Colonic mucosa (tissue), 1 donor: Measurements from ENCODE around the gene SMAD1.

DNA sequence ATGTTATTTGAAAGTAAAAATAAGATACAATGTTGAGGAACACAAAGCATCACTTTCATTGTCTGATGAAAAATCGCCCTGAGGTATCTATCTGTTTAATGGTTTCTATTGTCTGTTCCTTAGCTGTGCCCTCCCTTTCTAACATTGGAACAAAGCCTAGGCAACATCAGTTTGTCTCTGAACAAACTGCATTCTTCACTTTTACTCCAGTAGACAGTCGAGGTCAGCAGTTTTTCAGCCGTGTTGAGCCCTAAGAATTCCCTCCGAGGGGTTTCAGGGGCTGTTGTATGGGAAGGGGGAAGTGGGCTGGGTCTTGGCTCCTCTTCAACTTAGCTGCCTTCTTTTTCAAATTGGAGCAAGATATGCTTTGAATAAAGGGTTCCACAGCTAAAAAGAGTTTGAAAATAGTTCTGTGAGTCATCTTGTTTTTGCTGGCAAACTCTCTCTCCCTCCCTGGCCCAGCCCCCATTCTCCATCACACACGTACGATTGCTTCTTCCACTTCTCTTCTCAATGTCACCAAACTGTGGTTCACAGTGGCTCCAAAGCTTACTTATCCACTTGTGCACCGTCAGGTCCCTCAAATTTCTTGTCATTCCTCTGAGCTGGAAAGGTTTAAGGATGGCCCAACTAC lies 9.1 kb upstream of the MAML3 start:
- PRO-cap, result no peak

GRCh38 chr4:140188961-140189366 lies 35.0 kb upstream of the MAML3 start:
- PRO-cap, result no peak

DNA sequence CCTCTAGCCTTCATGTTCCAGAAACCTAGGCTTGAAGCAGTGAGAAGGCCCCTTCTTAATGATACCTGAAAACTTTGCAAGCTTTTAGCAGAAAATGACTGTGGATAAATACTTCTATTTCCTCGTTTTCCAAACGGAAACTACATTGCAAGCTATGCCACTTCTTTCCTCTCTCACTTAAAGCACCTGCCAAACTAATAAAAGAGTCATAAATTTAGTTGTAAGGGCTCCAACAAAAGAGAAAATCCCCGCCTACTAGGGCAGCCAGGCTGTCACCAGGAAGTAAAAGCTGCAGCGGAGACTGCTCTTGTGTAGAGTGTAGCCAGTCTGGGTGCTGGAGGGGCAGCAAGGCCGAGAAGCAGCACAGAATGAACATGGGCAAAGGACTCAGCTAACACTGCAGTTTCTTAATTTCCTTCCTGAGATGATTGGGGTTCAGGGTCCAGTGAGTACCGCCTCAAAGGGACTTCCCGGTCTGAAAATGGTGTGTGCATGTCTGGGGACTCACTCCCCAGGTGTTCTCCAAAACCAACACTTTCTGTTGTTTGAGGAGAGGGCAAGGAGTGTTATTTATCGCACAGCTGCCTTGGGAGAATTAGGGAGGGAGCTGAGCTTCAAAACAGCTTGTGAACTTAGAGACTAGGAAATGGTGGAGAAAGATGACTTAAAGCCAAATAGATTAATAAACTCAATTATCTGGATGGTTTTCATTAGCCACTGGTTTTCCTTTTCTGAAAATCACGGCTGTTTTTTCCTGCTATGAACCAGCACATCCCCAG lies 89.4 kb upstream of the MAML3 start:
- PRO-cap, result bidirectional peak, plus-strand start at position 314 of the sequence, minus-strand start at position 179 of the sequence

DNA sequence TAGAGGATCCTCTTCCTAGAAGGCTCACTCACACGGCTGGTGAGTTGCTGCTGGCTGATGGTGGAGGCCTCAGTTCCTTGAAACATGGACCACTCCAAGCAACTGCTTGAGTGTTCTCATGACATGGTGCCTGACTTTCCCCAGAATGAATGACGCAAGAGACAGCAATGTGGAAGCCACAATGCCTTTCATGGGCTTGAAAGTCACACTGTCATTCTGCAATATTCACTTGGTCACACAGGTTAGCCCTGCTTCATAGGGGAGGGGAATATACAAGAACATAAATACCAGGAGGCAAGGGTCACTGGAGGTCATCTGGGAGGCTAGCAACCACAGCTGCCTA lies 97.0 kb upstream of the MAML3 start:
- PRO-cap, result no peak

GRCh38 chr4:140253503-140253880 lies 99.5 kb upstream of the MAML3 start:
- PRO-cap, result no peak

DNA sequence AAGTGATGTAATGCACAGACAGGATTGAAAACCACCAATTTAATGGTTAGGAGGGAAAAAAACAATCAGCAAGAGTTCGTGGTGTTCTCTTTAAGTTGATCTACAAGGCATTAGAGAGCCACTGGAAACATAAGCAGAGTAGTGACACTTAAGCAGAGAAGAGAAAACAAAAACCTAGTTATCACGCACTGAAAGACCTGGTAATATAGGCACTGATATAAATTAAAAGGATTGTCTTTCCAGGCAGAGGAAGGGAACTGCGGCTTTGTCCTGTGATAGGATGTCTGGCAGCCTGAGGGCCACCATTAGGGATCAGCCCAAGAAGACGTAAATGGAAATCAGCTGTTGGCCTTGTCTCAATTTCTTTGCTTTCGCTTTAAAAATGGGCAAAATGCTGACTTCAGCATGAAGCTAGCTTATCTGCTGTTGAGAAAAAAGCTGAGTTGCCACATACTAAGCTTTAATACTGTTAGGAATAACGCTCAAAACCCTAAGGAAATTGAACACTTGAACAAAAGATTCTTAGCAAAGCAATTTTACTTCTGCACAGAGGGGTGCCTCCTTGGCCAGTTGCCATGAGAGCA lies 84.9 kb upstream of the UCP1 start:
- PRO-cap, result no peak

DNA sequence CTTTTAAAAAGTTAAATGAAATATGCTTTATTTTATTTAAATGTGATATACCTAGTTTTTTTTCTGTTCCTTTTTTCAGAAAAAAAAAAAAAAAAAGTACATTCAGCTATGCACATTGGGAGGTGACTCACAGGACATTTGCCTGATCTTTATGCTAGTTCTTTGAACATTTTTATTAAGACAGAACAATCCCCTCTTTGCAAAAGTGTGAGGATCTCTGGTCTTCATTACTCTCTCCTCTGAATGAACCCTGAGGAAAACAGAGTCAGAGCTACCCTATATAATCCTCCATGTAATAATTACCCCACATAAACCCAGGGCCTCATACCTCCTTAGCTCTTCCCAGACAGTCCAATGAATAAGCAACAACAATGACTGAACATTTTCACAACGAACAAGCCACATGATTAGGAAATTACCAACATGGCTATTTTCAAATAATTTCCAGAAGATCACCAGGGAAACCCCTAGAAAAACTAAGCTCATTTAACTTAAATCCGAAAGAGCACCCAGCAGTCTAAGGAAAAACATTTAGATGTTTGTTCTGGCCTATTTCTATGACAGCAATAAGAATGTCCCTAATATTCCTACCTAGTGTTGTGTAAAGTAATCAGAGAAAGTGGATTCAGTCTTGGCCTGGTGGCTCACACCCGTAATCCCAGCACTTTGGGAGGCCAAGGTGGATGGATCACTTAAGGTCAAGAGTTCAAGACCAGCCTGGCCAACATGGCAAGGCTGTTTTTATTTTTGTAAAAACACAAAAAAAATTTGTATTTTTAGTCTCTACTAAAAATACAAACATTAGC lies 37.8 kb downstream of the TBC1D9 start:
- PRO-cap, result no peak

- PRO-cap, result bidirectional peak, plus-strand start at chr4:140756243, minus-strand start at chr4:140756157
These were observed 162 bp downstream of the TBC1D9 start for GRCh38 chr4:140756186-140756259.

DNA sequence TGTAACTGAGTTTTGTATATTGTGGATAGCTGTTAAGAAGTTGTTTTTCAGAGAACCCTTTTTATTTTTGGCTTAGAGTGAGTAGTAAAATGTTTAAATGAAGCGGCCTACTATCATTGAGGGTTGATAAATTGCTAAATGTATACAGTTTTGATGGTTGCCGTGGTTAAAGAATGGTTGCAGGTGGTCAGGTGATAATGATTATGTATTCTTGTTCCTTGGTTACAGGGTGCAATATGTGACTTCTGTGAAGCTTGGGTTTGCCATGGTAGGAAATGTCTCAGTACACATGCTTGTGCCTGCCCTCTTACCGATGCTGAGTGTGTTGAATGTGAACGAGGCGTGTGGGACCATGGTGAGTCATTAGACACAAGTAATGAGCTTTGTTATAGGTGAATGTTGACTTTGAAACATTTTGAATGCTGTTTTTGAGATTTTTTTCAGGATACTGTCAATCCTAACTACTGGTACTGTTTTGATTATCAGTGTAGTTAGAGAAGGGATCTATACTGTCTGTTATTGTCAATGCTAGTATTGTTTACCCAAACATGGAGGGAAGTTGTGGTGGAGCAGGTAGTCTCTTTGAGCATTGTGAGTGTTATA lies 8.7 kb downstream of the ZNF330 start:
- PRO-cap, result no peak

DNA sequence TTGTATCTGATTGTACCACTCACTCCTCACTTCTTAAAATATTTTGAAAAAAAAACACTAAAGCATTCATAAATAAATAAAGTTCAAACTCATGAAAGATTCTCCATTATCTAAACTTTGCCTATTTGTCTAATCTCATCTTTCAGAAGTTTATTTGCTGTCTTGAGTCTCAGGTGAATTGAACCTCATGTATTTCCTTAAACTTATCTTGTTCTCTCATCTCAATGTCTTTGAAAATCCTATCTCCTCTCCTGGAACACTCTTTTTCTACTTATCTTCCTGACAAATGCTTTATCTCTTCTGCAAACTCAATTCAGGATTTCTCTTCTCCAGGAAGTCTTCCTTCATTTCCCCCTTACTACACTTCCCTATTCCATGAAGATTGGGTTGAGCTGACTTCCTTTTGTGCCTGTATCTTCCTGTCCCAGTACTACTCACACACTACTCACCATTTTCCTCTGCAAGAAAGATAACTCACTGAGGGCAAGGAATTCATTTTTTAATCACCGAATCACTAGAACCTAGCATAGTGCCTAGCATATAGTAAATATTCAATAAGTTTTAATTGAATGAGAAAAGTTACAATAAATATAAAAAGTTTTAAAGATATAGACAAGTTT lies 489.0 kb downstream of the IL15 start:
- PRO-cap, result no peak

DNA sequence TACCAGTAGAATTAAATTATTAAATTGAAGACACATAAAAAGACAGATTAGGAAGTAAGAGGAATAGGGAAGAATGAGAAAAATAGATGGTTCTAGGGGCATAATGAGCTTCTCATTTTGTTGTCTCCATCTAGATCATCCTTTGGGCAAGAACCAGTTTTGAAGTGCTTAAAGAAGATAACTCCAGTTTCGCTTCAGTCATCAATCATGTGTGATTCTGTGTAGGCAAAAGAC lies 429.6 kb downstream of the INPP4B start:
- PRO-cap, result no peak

GRCh38 chr4:143297030-143297353 lies 39.7 kb upstream of the GAB1 start:
- PRO-cap, result no peak

DNA sequence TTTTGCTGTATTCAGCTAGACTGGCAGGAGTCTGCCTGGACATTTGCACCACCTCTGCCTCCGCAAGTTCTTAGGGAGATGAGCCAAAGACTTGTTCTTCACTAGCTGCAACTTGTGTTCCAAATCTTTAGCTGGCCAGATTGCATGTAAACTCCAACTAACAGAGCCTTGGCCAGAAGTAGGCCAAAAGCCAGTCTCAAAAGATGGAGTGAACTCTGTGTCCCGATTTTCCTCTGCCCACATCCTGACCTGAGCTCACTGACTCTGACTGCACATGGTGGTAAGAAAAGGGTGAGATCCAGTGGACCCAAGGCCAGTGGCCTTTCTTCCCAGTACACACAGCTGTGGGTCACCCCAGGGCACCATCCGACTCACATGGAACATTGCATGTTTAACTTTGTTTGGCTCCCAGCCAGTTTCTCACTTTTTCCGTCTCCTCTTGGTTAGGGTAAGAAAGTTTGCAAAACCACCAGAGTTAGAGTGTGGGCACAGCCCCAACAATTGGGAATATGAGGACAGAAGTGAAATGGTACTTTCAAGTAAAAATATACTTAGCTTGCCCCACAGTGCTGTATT lies 69.8 kb downstream of the GAB1 start:
- PRO-cap, result no peak

DNA sequence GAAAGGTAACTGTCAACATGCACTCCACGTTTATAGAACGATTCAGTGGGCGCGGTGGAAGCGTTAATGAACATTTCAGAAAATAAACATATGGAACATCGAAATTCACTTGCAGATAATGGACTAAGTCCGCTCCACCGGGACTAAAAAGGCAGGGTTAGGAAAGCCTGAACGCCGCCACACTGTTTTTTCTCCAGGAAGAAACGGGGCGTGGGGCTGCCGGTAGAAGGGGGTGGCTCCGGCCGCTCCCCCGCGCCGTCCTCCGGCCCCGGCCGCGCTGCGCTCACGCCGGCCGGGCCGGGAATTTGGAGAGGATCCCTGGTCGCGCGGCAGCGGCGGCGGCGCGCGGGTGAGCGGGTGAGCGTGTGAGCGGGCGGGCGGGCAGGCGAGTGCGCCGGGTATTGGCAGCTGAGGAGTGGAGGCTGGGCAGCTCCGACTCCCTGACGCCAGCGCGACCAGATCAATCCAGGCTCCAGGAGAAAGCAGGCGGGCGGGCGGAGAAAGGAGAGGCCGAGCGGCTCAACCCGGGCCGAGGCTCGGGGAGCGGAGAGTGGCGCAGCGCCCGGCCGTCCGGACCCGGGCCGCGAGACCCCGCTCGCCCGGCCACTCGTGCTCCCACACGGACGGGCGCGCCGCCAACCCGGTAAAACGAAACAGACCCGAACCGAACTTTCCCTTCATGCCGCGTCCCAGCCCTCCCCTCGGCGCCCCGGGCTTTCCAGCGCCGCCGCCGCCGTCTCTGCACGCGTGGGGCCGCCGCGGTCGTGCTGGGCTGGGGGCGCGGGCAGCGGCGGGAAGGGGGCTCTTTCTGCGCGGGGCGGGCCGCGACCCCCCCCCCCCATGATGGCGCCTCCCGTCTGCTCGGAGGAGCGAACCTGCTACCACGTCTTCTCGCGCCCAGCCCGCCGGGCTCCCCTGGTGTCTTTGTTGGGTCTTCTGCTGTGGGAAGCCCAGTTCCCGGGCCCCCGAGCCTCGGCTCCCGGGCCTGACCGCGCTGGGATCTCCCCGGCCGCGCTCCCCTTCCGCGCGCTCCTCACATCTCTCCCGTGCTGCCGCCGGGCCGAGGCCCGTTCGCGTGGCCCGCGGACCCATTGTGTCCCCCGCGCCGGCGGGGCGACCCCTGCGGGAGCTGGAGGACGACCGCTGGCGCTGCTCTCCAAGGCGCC lies at the start of gene SMAD1:
Gene SMAD1 (plus strand): TSS at position 458 of the 1,166 bp plus-strand sequence.
- PRO-cap, result bidirectional peak, plus-strand start at position 201 of the sequence, minus-strand start at position 195 of the sequence; bidirectional peak, plus-strand start at position 485 of the sequence, minus-strand start at position 279 of the sequence; bidirectional peak, plus-strand start at position 1,123 of the sequence, minus-strand start at position 1,093 of the sequence

DNA sequence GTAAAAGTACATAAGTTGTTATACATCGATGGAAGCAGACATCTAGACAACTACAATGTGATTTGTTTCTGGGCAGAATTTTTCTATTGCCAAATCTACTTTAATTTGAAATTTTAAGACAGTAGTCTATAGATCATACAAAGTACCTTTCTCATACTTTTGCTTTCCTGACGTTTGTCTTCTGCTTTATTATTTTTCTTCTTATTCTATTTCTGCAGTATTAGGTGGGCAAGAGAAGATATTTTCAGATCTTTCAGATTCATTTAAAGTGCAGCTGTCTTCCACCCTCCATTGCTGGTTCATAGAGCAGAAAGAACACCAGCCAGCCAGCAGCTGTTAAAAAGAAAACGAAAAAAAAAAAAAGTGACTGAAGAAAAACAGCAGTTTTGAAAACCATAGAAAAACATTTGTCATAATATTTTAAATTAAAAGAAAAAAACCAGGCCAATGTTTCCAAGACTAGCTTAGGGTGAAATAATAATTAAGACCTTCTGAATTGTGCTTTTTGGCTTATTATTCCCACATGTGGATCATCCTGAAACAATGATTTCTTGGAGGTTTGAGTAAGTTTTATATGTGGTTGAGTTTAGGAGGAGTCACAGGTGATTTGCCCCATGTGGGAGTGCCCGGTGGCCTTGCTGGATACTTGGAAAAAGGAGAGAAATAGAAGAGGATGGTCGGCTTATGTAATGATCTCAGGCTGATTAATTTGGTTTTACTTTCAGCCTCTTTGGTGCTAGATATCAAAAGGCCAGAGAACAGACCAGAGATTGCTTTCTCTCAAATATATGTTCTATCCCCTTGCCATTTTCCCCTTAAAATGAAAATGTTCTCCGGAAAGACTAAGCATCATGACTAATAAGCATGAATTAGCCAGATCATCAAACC lies 43.0 kb downstream of the SMAD1 start:
- PRO-cap, result no peak

- PRO-cap, result no peak
These were observed 64.9 kb downstream of the SMAD1 start for GRCh38 chr4:145546475-145546957.

DNA sequence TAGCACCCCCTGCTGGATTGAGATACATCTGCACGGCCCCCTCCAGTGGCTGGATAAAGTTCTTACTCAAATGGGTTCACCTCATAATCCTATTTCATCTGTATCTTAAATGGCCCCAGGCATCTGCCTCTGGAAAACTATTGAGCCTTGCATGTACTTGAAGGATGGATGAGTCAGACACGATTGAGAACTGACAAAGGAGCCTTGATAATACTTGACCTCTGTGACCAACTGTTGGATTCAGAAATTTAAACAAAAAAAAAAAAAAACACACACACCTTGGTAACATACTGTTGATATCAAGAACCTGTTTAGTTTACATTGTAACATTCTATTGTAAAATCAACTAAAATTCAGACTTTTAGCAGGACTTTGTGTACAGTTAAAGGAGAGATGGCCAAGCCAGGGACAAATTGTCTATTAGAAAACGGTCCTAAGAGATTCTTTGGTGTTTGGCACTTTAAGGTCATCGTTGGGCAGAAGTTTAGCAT lies 61.3 kb upstream of the MMAA start:
- PRO-cap, result no peak

DNA sequence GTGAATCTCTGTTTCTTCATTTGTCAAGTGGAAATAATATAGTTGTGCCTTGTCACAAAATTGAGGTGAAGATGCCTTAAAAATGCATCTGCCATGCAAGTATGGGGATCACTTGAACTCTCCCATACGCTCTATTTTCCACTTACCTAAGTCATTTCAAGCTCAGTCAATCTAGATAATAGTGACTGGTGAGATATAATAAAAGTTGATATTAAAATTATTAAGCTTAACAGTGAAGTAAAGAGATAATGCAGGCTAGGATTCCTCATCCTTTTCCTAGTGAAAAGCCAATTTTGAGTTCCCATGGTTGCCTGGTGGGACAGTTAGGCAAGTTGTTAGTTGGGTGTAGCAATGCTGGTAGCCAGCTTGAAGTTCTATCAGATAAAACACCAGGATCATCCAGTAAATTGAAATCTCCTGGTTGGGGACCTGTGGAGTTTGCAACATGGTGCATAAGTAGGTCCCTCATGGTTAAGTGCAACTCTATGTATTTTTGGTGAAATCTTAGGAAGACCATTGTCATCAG lies 59.2 kb upstream of the MMAA start:
- PRO-cap, result unidirectional peak, plus-strand start at position 246 of the sequence

GRCh38 chr4:145709525-145709939 lies 29.6 kb downstream of the C4orf51 start:
- PRO-cap, result no peak

- PRO-cap, result no peak
These were observed 16.6 kb downstream of the LSM6 start for GRCh38 chr4:146192087-146192624.